REH cell (cell line): Measurements from ENCODE around the genes MYO1C and OVCA2.

DNA sequence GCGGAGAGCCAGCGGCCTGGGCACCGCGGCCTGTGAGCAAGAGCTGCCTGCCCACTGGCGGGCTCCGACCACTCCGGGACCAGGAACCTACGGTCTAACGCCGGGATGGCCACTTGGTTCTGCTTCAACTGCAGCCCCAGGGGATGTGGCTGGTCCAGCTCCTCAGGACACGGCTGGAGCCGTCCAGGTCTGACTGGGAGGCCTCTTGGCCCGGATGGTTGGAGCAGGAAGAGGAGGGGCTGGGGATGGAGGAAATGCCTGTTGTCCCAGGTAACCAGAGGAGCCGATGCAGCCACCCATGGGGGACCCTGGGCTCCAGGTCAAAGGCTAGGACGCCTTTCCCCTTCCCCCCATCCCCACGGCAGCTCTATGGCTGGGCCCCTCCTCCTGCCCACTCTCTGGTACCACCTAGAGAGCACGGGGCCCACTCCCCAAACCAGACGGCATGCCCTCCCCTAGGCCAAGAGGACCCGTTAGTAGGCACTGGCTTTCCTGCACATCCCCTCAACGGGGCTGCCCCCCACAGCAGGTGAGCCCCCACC is at the start of gene MYO1C:
Gene MYO1C, minus strand, starts transcription at position 191 of the 542 bp plus-strand sequence.
- PRO-cap, result no peak

DNA sequence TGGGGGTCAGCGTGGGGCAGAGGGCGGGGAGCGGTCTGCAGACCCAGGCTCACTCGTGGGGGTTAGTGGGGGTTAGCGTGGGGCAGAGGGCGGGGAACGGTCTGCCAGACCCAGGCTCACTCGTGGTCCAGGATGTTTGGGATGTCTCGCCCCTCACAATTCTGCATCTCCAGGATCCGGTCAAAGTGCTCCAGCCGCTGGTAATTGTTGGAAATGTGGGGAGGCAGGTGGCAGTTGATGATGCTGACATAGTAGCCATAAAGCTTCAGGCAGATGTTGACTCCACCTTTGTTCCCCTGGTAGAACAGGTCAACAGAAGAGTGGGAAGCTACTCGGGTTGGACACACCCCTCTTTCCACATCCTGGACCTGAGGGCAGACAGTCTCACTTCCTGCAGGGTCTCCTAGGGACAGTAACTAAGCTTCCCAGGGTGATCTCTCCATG is 7.3 kb downstream of the INPP5K start:
- PRO-cap, result no peak

DNA sequence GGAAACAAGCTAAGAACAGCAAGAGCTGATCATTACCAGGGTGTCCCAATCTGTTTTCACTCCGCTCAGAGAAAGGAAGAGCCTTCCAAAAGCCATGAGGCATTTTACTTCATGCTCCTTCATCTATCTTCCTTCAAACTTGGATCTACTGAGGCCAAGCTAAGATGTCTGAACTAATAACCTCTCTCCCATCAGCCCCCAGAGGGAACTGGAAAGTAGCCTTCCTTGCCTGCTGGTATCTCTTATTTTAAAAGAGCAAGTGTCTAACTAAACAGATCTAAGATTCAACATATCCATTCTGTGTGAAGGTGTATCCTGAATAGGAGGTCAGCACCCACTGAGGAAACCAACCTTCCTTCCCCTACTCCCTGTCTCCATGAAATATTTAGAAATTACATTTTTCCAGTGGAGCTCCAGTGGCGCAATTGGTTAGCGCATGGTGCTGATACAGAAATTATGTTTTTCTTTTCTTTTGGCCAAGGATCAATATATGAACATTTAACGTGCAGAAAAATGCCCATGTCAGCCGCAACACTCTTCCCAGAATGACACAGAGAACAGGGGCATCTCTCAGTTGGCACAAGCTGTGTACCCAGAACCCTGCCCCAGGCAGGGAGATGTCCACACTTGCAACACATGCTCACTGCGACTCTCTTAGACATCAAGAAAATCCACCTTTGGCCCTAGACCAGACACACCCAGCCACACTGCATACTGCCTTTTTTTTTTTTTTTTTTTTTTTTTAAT is 17.2 kb downstream of the PITPNA start:
- PRO-cap, result no peak

DNA sequence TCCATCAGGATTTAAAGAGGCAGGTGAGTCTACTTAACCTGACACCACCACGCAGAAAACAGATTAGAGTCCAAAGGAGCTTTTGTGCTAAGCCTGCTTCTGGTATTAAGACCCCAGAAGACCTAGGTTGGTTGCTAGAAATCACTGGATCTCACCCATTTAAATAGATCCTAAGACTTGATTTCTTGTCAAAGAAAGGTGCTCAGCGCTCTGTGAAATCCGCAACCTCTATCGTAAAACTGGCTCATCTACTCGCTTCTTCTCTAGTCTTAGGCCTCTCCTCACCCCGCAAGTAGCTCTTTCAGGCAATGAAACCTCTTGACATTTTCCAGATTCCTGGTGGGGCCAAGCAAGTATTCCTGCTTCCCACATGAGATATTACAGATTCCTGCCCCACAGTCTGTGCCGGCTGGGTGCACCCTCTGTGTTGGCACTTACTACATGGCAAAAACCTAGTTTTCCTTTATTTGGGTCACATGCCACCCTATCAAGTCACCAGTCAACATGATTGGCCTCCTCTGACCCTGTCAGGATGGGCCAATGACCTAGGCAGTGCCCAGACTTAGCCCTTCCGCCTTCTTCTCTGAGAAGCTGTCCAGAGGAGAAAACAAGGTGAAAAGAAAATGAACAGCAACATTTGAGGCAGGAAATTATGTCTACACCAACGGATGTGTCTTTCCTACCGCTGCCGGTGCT is 8.9 kb downstream of the PITPNA start:
- PRO-cap, result no peak

DNA sequence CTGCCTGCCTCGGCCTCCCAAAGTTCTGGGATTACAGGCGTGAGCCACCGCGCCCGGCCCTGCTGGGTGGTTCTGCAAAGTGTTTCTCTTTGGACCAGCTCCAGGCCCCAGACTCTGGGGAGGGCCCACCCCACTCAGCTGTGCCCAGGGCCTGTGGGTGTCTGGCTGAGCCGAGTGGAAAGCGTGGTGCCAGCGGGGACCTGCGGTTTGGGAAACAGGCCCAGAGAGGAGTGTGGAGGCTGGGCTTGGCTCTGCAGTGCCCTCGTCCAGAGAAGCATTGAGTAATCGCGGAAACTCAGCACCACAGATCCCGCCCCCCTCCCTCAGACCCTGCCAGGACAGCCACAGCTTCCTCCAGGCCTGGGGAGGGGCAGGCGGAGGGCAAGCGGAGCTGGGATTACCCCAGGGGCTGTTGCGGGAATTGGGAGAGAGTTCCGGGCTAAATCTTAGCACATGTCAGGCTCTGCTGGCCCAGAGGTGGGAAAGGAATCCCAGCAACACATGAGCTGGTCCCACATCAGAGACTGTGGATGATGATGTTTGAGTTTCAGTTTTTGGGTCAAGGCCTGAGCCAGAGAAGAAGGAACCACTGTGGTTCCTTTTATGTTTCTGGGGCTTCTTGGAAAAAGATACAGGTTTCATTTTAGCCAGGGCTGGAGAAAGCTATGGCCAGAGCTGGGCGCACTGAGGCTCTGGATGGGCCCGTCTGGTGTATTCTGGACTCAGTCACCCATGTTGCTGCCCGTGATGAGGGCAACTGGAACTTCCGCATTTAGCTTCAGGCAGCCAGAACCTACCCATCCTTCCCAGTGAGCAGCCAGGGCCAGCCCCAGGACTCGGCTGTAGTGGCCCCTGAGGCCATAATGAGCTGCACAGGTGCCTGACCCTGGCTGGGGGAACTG is 14.8 kb upstream of the PITPNA start:
- PRO-cap, result no peak

- PRO-cap, result unidirectional peak, minus-strand start at chr17:1630081
Measured at GRCh38 chr17:1629459-1630297, 1.0 kb upstream of the SLC43A2 start.

DNA sequence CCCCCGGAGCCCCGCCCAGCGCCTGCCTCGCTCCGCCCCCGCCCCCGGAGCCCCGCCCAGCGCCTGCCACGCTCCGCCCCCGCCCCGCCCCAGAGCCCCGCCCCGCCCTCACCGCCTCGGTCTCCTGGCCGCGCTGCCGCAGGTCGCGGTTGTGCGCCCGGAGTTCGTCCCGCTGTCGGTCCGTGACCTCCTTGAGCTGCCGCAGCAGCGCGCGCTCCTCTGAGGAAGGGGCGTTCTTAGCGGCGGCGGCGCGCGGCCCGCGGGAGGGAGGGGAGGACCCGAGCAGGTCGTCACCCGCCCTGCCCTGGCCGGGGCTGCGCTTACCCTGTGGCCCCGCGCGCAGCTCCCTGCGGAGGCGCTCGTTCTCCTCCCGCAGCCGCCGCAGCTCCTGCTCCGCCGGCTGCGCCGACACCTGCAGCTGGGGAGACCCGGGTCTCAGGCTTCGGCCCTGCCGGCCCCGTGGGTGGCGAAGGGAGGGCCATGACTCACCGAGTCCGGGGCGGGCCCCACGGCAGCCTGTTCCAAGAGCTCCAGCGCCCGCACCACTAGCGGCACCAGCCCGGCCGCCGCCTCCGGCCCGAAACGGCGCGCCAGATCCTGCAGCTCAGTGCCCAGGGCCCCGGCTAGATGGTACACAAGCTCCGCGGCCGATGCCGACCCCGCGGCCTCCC is 443 bp downstream of the RILP start:
- PRO-cap, result bidirectional peak, plus-strand start at position 149 of the sequence, minus-strand start outside the sequence; bidirectional peak, plus-strand start at position 557 of the sequence, minus-strand start at position 416 of the sequence

DNA sequence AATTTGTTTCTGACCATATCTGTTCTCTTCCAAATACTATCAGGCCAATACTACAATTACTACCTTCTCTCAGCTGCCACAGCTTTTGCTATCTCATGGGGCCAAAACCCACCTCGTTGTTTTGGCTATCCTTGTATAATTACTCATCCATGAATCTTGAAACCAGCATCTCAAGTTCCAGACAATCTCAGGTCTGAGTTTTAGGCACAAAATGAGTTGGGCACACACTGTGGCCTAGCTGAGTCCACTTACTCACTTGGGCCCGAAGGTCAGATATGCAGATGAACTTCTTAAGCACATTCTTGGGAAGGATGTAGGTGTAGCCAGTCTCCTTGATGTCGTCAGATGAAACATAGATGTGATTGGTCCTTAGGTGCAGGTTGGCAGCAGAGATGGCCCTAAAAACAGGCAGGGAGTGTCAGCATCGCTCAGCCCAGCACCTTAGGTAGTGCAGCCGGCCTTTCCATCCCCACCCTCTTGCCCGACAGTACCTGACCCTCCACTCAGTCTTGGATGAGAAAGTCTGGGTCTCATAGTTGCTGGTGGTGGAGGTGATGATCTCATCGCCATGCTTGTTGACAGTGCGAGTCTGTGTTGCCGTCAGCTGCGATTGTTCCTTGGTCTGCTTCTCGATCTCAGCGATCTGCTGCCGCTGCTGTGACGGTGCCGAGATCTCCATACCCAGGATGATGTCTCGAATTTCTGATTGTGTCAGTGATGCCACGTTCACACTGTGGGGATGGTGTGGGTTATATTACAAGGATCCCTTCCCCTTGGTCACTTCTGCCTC is 3.8 kb upstream of the RILP start:
- PRO-cap, result no peak

DNA sequence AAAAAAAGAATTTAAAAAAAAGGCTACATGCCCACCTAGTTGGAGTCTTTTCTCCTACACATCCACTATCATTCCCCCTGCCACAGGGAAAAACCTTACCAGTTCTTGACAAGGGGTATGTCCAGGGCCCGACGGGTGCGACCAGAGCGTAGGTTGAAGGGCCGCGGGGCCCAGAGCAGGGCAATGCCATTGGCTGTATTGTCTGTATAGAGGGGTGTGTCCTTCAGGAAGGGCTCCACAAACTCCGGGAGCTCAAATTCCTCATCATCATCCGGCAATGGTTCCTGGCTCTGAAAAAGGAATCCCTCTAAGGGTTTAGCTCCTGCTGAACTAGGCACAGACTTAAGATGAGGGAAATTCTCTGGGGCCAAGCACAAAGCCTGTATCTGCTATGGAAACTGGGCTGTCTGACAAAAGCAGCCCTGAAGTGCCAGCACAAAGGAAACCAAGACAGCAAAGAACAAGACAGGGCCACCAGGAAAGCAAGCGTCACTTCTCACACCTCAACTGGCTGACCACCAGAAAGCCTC is 5.1 kb downstream of the PRPF8 start:
- PRO-cap, result no peak

DNA sequence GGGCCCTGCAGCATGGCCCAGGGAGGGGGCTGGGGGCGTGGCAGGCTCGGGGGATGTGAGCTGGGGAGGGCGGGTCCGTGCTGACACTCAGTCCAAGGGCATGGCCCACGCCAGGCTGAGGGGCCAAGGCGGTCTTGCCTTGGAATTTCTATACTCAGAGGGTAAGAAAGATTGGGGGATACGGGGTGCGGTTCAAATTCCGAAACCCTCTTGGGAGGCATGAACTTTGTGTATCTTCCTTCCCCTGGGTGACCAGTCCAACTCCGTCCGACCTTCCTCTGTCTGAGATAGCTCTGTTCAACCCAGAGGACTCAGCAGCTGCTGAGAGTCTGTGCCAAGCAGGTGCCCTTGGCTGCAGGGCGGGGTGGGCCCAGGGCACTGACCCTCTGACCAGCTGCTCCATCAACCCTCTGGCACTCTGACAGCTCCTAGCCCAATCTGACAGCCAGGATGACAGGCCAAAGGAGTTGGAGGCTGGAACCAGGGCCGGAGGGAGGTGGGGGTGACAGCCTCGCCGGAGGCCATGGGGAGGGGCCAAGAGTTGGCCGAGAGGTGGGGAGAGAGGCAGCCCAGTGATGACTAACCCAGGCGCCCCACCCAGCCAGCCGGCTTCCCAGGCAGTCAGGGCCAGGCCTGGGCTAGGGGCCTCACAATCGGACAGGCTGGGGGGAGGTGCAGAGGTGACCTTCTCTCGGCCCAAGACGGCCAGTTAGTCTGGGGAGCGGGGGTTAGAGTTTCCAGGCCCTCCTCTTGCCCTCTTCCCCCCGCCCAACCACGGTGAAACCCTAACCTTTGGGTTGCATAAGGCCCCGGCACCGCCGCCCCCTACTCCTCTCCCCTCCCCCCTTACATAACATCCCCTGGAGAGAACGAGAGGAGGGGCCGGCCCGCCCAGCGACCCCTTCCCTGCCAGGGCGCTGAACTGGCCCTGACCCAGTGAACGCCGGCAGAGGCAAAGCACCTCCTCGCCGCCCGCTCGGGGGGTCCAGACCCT is 4.9 kb upstream of the TLCD2 start:
- PRO-cap, result no peak

DNA sequence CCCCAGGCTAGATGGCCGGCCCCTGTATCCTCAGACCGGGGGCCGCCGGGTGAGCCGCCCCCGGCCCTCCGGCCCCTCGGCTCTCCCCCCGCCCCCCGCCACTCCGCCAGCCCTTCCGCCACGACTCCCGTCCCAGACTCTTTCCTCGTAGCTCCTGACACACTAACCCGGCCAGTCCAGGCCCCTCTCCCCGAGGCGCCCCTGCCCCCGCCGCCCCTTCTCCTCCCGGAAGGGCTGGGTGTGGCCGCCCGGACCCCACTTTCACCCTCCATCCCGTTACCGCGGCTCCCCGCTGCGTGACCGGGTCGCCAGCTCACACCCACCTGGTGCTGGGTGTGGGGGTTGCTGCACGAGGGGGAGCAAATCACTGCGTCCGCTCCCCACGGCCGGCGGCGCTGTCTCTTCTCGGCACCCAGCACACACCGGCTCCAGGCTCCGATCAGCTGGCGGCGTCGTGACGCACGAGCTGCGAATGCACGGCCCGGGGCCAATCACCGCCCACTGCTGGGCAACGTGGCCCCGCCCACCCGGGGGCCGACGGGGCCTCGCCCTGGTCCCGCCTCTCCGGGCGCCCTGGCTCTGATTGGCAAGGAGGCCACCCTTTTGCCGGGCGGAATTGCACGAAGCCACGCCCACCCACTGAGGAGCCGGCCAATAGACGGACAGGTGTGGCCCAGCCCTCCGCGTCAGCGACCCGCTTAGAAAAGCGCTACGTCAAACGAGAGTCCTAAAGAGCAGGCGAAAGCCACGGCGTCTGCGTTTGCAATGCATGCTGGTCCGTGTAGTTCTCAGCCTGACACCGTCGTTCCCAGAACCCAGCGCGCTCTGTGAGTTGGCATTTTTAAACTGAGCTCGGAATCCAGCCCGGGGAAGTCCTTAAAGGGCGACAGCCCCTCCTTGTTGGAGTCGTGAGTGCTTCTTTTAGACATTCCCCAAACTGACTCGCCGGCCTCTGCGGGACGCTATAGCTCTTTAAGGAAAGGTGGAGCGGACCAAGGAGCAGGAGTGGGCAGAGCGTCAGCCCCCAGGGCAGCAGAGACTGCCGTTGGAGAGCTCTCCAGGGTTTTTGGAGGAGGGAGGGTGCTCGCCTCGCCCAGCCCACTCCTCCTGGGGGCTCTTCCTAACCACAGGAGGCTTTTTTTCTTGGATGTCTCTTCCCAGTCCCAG is 6.0 kb upstream of the TLCD2 start:
- PRO-cap, result bidirectional peak, plus-strand start at position 844 of the sequence, minus-strand start at position 404 of the sequence

- PRO-cap, result no peak
Measured at GRCh38 chr17:1746766-1747658, 4.3 kb downstream of the SERPINF2 start.

DNA sequence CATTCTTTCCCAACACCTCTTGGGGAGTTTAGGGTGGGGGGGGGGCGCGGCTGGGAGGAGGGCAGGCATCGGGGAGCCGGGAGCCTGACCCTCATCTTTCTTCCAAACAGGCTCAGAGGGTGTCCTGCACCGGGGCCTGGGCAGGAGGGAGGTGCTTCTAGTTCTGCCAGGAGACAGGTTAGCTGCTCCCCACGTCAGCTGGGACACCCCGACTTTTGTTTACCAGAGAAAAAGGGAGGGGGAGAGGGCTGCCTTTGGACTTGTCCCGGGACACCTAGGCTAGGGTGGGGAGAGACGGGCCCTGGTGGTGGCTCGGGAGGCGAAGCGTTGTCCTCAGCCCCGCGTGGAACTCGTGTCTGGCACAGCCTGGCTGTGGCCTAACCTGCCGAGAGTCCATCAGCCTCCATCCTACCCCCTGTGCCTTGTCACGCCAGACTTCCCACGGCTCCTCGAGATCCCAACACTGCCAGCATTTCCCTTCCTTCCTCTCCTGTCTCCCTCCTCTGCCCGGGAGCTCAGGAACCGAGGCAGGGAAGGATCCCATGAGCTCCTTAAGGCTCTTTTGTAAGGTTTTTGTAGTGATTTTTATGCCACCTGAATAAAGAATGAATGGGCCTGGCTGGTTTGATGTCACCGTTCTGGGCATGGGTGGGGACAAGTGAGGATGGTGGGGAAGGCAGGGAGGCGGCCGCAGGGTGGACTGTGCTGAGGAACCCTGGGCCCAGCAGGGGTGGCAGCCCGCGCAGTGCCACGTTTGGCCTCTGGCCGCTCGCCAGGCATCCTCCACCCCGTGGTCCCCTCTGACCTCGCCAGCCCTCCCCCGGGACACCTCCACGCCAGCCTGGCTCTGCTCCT is 7.0 kb upstream of the SERPINF1 start:
- PRO-cap, result no peak

- PRO-cap, result no peak
Measured at GRCh38 chr17:1762441-1762919, 620 bp downstream of the SERPINF1 start.

DNA sequence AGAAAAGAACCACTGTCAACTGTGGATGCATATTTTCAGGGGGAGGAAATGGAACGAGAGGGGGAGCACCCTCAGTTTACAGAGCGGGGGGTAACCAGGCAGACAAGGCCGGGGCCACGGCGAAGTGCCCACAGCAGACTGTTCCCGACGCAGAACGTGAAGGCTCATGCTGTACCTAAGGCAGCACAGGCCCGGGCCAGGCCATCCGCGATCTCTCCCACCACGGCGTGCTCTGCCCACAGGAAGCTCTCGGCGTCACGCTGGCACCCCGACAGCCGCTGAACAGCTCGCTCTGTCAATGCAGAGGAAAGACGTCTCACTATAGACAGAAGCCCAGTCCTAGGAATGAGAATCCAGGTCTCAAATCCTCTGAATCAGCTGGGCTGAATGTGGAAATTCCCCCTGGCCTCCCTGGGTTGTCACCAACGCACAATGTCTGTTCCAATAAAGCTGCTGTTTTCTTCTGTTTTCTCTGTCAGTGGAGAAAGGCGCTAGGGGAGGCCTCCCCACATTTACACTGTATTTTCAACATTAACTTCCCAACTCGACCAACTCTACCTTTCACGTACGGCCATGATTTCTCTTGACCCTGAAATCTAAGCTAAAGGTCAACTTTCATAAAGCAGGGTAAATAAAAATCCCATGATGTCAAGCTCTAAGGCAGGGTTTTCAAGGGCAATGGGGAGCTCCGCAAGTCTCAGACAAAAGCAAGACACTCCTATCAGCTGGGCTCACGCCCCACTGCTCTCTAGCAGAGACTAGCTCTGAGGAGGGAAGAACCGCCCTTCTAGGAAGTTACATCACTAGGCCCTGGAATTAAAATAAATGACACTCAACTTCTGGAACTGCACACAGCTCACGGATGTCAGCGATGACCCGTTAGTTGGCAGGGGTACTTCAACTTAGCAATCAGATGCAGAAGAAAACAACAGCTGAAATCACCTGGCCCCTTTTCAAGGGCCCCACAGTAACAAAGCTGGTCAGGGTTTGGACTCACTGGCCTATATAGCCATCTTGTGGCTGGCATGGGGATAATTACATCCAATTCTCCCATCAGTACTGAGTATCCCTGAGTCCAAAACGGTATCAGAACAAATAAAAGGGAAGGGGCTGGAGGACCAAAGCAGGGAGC is 21.7 kb downstream of the SERPINF1 start:
- PRO-cap, result no peak

DNA sequence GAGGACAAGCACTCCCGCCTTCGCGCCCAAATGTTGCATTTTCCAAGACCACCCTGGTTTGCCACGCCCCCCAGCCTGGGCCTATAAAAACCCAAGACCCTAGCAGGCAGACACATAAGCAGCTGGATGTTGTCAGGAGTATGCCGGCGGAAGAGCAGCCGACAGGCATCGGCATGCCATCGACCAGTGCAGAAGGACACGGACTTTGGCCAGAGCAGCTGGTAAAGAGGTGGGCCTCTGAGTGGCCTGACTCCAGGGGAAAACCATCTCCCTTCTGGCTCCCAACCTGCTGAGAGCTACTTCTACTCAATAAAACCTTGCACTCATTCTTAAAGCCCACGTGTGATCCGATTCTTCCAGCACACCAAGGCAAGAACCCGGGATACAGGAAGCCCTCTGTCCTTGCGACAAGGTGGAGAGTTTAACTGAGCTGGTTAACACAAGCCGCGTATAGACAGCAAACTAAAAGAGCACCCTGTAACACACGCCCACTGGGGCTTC is 19.0 kb downstream of the SMYD4 start:
- PRO-cap, result no peak

DNA sequence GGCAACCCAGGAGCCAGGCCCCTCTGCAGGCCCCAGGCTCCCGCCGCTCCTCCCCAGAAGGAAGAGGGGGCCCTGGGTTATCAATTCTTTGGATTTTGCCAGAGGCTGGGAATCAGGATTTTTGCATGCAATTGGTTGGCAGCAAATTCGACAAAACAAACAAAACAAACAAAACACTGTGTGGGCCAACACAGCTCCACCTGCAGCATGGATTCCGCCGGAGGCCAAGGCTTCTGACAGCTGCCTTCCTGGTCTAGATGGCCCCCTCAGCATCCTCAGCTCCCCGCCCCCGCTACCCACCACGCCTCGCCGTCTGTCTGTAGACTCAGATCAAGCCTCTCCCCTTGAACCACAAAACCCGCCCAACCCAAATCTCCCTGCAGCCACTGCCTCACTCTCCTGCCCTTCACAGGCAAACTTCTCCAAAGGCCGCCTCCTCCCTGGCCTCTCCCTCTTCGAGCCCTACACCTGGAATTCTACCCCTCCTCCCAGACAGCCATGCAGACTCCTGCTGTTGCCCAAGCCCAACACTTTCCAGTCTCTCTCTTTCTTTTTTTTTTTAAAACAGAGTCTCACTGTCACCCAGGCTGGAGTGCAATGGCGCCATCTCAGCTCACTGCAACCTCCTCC is 57.9 kb downstream of the RTN4RL1 start:
- PRO-cap, result no peak

DNA sequence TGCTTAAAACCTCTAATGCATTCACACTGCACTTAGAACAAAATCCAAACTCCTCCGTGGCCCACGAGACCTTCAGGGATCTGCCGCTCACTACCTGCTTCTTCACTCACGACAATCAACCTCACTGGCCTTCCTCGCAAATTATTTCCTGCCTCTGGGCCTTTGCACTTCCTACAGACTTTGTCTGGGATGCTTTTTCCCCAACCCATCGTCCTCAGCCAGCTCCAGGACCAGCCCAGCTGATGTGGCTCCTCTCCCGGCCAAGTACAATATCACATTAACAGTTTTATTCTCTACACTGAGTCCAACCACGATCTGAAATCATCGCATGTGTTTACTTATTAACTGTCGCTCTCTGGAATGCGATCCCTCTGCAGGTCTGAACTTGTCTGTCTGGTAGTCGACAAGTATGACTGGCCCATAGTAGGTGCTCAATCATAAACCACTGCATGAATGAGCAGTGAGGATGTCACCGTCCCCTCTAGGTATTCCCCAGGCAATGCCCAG is 28.0 kb downstream of the RTN4RL1 start:
- PRO-cap, result no peak

DNA sequence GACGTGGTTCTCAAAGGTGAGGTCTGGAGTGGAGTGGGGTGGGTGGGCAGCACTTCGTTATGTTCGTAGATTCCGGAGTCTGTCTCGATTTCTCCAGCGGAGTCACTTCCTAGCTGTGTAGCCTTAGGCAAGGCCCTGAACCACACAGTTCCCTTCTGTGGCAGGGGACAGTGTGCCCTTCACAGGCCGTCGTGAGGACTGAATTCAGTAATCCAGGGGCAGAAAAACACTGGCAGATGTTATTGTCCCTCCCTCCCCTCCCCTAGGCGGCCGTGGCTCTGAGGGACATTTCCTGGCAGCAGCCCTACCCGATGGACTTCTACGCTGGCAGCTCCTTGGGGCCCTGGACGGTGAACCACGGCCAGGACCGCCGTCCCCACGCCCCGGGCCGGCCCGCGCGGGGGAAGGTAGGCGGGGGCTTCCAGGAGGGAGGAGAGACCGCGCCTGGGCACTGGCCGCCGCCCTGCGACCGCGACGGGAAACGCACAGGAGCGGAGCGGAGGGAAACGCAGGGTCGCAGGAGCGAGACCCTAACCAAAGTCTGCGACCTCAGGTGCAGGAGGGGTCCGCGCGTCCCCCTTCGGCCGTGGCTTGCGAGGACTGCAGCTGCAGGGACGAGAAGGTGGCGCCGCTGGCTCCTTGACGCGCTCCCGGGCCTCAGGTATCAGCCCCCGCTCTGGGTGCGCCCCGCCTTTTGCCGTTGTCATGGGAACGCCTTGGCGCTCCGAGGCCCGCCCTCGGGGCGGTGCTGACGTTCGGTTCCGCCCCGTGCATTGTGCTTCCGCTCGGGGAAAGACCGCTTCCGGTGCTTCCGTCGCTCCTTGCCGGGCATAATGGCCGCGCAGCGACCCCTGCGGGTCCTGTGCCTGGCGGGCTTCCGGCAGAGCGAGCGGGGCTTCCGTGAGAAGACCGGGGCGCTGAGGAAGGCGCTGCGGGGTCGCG is at the start of gene OVCA2:
Gene OVCA2, plus strand, starts transcription at position 808 of the 942 bp plus-strand sequence.
- PRO-cap, result bidirectional peak, plus-strand start at position 831 of the sequence, minus-strand start at position 673 of the sequence

DNA sequence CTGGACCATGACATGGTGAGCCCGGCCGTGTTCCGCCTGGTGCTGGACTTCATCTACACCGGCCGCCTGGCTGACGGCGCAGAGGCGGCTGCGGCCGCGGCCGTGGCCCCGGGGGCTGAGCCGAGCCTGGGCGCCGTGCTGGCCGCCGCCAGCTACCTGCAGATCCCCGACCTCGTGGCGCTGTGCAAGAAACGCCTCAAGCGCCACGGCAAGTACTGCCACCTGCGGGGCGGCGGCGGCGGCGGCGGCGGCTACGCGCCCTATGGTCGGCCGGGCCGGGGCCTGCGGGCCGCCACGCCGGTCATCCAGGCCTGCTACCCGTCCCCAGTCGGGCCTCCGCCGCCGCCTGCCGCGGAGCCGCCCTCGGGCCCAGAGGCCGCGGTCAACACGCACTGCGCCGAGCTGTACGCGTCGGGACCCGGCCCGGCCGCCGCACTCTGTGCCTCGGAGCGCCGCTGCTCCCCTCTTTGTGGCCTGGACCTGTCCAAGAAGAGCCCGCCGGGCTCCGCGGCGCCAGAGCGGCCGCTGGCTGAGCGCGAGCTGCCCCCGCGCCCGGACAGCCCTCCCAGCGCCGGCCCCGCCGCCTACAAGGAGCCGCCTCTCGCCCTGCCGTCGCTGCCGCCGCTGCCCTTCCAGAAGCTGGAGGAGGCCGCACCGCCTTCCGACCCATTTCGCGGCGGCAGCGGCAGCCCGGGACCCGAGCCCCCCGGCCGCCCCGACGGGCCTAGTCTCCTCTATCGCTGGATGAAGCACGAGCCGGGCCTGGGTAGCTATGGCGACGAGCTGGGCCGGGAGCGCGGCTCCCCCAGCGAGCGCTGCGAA is 2.2 kb downstream of the HIC1 start:
- PRO-cap, result no peak